Measurements from ENCODE around the genes BARX2 and PRDM10.

DNA sequence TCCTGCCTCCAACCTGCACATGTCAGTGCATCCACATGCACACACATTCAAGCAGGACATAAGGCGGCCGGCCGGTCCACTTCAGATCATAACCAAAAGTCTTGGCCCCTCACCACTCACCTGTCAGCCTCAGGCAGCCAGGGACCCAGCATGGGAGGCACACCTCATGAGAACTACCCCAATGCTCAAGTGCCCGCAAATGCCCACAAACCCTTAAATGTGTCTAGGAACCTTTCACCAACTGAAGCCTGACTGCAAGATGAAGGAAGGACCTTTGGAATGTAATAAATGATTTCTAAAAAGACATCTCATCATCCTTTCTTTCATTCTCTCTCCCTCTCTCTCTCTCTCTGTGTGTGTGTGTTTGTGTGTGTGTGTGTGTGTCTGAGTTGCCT is 31.4 kb downstream of the FLI1 start:
- PRO-cap, 2 experiments = no peak in any of the 2 experiments

DNA sequence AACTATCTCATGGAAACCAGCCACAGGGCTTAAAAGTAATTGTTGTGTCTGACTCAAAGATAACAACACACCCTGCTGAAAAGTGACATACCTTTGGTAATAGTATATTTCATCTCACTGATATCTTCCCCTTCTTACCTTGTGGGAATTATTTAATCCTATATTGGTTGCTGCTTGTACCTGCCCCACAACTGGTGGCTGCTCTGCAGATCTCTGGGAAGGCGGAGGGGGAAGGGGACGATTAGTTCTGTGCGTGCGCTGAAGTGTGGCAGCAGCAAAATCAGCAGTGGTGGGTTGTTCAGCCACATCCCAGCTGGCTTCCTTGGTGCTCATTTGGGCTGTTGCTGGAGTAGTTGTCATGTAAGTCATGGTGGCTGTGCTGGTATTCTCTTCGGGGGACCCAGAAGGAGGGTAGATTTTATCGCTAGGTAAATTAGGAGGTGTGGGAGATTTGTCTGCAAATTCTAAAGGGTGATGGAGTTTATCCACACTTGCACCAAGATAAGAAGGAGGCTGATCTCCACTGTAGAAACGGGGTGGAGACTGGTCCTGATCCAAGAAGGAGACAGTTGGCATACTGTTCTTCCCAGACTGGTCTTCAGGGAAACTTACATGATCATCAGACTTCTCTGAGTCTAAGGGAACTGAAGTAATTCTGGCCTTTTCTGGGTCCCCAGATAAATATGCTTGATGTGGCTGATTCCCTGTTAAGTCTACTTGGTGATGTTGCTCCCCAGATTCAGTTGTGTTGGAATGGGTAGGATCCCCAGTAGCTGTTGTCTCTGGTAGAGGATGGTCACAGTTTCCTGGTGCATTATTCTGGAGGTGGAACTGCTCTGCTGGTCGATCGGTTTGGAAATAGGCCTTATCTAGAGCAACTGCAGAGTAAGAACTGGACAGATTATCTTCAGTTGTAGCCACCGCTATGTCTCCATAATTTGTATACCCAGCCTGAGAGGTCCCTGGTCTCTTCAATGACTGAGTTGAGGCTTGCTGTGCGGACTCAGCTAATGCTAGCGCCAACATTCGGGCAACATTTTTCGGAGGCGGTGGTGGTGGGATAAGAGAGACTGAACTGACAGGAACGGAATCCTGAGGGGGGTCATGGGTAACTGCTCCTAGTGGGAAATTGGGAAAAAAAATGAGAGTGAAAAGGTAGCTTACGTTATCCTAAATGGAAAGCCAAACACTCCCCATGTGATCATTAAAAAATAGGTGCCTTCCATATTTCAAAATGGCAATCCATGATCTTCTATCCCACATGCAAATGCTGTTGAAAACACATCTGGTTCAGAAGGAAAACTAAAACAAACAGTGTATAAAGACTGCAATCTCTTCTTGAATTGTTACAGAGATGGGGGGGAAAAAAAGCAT is 30.1 kb upstream of the TP53AIP1 start:
- PRO-cap, 2 experiments = no peak in any of the 2 experiments

GRCh38 chr11:129004743-129005236 is 62.1 kb upstream of the TP53AIP1 start:
- PRO-cap, 2 experiments = no peak in any of the 2 experiments

GRCh38 chr11:129173852-129174170 is 18.3 kb downstream of the ARHGAP32 start:
- PRO-cap, 2 experiments = no peak in any of the 2 experiments

DNA sequence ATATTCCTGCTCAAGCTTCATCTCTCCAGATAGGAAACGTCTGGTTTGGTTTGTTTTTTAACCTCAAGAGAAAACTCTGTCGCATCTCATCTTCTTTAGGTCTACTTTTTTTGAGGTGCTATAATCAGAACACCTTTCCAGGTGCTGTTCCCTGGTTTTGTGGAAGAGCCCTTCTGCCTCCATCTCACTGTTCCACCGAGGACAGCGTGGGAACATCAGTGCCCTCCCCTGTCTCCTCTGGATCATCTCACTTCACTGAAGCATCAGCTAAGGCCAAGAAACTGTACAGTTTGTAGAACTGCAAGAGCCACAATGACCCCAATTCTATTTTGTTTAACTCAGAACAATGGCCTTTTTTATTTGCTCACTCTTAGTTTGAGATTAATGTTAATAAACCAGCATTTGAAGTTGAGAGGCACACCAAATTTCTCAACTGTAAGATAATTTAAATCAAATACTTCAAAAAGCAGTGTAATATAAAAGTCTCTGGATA is 82.2 kb upstream of the ARHGAP32 start:
- PRO-cap, 2 experiments = no peak in any of the 2 experiments

DNA sequence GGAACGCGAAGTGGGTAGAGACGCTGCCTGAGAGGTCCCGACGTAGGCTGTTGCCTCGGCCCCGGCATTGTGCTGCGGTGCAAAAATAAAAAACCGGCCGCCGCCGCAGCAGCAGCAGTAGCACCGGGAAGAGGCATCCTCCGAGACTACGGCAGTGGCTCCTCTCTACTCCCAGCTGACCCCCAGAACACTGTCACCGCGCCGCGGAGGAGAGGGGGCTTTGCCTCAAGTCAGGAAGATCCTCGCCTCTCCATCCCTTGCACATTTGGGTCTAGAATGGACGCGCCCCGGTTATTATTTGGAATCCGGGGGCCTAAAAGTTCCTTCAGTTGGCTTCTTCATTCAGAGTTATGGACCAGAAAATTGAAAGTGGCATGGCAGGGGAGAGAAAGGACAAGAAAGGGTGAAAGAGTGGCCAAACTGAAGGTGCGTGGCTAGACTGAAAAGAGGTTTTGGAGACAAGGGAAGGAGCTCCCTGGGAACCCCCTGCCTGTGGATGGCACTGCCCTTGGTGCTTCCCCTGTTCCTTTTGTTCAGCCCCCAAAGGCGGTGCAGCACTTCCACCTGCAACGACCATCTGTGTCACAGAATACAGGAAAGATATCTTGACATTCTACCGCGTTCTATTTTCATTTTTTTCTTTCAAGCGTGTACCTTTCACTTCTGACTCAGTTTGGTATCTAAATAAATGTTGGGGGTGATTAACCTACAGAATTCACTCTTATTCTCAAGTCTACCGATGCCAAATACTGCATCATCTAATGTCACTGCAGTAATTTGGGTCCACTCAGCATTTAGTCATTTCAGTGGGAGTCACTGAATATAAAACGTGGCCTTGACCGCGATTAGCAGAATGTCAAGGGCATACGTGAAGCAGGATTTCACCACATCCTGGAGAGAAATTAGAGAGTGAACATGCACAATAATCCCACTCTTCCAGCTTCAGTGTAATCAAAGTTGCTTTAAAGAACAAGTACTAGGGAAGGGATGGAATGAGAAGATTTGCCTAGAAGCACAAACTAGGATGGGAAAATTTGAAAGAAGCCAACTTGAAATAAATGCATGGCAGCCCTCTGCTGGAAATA is 88.0 kb upstream of the ARHGAP32 start:
- PRO-cap, 2 experiments = no peak in any of the 2 experiments

- PRO-cap, 2 experiments = no peak in any of the 2 experiments
Measured at GRCh38 chr11:129372736-129373531, 2.7 kb upstream of the BARX2 start.

GRCh38 chr11:129375323-129376310 is at the start of gene BARX2:
BARX2 (plus strand) TSS chr11:129375848.
- PRO-cap, 2 experiments = peak in 1 of 2 experiments; most common plus-strand start chr11:129375641 (in 1)

GRCh38 chr11:129440909-129441340 is 65.3 kb downstream of the BARX2 start:
- PRO-cap, 2 experiments = no peak in any of the 2 experiments

DNA sequence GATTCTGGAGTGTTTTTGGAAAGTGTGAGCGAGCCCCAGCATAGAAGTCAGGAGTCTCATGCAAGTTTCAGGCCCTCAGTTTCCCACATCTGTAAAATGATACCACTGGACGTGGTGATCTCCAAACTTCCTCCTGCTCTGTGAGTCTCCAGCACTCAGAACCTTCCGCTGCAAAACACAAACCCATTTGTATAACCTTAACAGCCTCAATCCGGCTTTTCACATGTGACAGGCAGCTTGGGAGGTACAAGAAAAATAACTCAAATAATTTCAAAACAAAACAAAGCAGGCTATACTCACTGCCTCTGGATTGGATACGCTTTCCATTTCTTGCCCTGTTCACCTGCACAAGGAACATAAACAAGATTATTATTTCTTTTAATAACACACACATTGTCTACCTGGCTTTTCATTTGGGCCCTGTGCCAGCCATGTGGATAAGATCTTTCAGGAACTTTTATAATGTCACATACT is 217.2 kb downstream of the BARX2 start:
- PRO-cap, 2 experiments = no peak in any of the 2 experiments

- PRO-cap, 2 experiments = no peak in any of the 2 experiments
Measured at GRCh38 chr11:129625856-129626427, 189.7 kb upstream of the TMEM45B start.

- PRO-cap, 2 experiments = peak in 1 of 2 experiments; most common plus-strand start chr11:130003205 (in 1); most common minus-strand start chr11:130002835 (in 1)
Measured at GRCh38 chr11:130002674-130003481, at the start of gene PRDM10. PRDM10 (minus strand) TSS chr11:130002835.

DNA sequence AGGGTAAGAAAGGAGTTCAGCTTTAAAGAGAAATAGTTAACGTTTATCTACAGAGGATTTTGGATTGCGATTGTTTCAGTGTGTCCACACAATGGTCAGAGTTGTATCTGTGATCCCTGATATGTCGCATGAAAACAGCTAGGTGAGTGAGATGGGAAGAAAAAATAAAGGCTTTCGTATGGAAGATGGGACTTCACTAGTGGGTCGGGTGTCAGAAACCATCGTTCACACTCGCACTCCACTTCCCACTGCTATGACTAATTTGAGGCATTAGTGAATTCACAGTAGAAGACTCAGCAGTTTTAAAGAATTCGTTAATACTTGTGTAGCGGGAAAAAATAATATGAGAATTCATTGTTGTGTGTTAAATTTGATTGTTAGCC is 1.6 kb downstream of the APLP2 start:
- PRO-cap, 2 experiments = no peak in any of the 2 experiments

DNA sequence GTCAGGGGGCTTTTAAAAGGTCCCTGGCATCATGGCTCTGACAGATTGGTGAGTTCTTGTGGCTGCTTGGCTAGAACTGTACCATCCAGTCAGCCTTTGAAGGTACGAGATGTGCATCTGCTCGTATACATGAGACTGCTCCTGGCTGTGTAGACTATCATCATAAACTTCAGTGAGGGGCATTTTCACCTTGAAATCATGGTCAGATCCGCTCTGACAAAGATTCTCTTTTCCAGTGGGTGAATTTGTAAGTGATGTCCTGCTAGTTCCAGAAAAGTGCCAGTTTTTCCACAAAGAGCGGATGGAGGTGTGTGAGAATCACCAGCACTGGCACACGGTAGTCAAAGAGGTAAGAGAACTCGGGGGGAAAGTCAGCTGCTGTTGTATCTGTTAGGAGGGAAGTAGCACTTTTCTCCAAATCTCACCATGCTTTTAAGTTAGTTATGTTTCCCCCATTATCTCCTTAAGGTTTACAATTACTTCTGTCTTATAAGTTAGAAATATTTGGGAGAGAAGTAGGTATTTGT is 39.0 kb upstream of the ST14 start:
- PRO-cap, 2 experiments = no peak in any of the 2 experiments

GRCh38 chr11:130123188-130124008 is 36.2 kb upstream of the ST14 start:
- PRO-cap, 2 experiments = no peak in any of the 2 experiments

DNA sequence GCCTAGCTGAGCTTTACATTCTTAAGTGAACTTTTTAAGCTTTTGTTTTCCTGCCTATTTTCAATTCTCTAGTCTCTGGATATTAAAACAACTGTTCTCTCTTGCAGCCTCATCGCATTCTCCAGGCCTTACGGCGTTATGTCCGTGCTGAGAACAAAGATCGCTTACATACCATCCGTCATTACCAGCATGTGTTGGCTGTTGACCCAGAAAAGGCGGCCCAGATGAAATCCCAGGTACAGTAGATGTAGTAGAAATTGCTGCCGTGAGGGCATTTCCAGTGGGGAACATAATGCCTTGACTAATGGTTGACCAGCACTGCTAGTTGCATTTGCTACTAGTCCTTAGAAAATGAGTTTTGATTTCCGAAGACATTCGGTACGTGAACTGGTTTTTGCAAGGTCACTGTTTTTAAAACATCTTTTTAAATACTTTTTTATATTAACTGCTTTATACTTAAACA is 29.6 kb upstream of the ST14 start:
- PRO-cap, 2 experiments = no peak in any of the 2 experiments

- PRO-cap, 2 experiments = no peak in any of the 2 experiments
Measured at GRCh38 chr11:130162507-130163243, 3.1 kb downstream of the ST14 start.

- PRO-cap, 2 experiments = peak in 1 of 2 experiments; most common plus-strand start chr11:130522474 (in 1); most common minus-strand start chr11:130522389 (in 1)
Measured at GRCh38 chr11:130522050-130523153, 74.0 kb downstream of the ADAMTS15 start.

DNA sequence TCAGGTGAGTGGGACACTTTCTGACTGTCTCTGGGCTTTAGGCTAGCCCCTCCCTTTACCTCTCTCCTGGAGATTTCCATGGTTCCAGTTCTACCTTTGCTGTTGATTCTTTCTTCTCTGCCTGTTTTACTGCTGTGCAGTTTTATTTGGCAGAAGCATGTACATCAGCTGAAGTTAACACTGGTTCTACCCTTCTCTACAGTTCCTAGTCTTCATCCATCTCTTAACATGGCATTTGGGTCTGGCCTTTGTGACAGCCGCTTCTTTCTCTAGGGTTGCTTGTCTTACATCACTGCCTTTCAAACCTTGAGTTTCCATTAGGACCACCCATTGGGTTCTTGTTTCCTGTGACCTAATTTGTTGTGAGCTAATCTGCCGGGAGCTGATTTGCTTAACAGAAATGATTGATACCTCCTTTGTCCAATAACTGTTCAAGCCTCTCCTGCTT is 131.1 kb downstream of the SNX19 start:
- PRO-cap, 2 experiments = no peak in any of the 2 experiments

DNA sequence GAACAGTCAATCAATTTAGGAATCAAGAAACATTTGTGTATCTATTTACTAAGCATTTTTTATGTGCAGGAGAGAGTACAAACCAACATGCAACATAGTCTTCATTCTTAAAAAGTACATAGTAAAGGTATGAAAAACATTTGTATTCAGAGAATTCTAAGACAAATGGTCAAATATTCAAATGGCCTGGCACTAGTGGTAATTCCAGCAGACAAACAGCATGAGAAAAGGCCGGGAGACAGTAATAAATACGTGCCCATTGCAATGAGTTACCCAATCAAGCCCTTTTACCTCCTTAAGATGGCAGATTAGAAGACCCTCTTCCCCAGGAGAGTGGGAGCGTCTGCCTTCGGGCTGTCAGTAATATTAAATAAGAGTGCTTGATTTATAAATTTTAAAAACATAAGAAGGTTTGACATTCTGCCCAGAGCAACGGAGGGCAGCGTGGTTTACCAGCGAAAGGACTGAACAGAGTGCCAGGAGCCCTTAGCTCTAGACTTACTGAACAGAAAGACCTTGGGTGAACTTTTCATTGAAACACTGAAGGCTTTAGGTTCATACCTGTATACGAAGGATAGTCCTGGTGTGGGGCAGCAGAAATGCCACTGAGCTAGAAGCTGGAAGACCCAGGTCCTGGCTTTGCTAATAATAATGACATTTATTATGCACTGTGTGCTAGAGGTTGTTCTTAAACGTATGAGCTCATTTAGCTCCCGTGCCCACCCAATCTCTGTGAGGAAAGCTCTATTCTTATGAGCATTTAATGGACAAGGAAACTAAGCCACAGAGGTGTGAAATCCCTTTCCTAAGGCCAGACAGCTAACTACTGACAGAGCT is 49.8 kb downstream of the SNX19 start:
- PRO-cap, 2 experiments = no peak in any of the 2 experiments